Monocyte (primary cell): ENCODE measurements around a stretch of chr1.

DNA sequence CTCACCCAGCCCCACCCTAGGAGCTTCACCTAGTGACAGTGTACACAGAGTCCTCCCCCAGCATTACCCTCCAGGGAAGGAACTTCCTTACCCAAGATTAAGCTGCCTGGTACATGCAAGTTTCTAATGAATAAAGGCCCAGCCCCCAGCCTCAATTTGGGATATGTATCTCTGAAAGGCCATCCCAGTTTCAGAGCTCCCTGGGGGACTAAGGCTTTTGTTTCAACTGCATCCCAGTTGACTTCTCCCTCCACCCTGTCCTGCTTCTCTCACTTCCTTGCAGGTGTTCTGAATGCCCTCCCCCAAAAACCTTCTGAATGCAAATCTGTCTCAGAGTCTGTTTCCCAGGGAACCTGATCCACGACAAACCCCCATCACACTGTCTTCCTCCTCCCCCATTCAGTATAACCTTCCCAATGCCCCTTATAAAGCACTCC lies 97.5 kb upstream of the KCNA3 start:
- PRO-cap, 2 experiments, result no peak in any of the 2 experiments

DNA sequence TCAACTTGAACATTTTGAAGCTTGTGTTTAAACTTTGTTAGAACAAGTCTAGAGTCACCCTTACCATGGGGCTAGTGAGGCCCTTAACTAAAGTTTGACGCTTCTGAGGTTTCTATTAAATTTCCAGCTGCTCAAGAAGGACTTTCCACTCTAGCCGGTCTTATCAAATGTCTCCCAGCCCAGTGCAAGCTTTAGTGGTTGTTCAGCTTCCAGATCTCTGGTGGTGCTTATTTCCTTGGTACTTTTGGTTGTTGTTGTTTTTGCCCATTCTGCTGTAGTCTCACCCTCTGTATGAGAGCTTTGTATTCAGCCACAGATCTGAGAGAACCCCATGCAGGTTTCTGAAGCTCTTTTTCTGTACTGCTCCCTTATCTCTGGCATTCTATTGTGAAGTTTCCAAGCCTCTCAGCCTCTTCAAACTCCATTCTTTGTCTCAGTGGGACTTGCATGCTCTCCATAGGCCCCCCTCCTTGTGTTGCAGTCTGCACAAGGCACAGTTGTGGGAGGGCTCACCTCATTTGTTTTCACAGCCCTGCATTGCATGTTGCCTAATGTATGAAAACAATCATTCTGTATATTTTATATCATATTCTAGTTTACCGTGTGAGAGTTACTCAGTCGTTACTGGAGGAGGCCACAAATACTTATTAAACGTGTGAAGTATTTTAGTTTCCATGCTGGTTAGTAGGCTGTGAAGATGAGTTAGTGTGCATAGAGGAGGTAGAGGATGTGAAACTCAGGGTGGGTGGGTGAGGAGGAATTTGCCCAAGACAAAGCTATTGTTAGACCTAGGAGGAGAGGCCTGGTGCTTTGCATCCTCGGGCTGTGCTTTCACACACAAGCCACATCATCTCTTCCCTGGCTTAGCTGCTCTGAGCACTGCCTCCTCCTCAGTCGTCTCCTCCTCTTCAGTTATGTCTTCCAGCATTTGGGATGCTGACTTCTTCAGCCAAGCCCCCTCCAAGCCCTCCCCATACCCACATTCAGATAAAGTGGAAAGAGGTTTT lies 8.0 kb upstream of the CHI3L2 start:
- PRO-cap, 2 experiments, result no peak in any of the 2 experiments

GRCh38 chr1:111435443-111435855 lies 7.9 kb upstream of the OVGP1 start:
- PRO-cap, 2 experiments, result no peak in any of the 2 experiments

DNA sequence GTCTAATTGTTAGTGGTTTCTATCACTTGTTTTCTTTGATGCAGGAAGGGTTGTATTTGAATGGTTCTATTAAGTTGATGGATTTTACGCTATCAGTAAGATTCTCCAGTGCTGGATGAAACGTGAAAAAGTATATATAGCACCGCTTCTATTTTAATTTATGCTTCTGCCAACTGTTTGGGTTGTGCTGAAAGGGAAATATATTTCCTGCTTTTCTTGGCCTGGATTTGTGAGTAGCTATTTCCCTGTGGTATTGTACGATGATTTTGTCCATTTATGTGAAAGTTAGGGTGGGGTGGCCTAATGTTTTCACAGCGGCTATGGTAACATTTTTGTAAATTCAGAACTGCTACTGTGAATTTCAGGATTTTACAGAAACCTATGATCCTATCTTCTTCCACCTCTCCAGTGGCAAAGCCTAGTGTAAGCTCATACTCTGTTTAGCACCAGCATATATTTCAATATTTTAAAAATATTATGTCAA lies 352 bp downstream of the C1orf162 start:
- PRO-cap, 2 experiments, result no peak in any of the 2 experiments

DNA sequence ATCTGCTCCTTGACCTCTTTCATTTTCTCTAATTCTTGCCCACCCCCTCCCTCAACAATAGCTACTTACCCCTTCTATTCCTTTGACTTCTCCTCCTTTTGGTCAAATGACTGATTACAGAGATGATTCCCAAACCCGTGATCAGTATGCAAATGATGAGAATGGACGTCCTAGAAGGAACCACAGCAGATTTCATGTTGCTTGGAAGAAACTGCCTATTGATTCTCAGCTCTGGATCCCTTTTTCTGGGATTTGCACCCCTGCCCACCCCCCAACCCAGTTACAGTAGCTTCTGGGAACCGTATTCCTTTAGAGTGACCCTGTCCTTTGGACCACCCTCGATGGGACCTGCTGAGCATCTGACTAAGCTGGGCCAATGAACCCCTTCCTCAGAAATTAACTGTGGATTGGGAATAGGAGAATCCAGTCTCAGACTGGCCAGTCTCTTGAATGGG lies 11.9 kb downstream of the C1orf162 start:
- PRO-cap, 2 experiments, result no peak in any of the 2 experiments

DNA sequence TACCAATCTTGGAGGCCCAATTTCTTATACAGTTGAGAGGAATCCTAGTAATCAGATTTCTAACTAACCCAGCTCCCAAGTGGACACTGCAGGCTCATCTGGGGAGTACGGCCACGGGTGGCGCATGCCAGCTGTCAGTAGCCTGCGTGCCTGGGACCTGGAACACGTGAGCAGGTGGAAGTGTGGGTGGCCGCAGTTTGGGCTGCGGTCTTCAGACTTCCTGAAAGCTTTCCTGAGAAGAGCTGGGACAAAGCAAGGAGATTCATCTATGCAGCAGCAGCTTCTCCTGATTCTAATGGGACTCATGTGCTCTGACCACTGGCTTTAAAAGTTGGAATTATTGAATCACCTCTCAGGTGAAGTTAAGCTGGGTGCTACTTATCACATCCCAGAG lies 12.3 kb downstream of the ADORA3 start:
- PRO-cap, 2 experiments, result no peak in any of the 2 experiments

DNA sequence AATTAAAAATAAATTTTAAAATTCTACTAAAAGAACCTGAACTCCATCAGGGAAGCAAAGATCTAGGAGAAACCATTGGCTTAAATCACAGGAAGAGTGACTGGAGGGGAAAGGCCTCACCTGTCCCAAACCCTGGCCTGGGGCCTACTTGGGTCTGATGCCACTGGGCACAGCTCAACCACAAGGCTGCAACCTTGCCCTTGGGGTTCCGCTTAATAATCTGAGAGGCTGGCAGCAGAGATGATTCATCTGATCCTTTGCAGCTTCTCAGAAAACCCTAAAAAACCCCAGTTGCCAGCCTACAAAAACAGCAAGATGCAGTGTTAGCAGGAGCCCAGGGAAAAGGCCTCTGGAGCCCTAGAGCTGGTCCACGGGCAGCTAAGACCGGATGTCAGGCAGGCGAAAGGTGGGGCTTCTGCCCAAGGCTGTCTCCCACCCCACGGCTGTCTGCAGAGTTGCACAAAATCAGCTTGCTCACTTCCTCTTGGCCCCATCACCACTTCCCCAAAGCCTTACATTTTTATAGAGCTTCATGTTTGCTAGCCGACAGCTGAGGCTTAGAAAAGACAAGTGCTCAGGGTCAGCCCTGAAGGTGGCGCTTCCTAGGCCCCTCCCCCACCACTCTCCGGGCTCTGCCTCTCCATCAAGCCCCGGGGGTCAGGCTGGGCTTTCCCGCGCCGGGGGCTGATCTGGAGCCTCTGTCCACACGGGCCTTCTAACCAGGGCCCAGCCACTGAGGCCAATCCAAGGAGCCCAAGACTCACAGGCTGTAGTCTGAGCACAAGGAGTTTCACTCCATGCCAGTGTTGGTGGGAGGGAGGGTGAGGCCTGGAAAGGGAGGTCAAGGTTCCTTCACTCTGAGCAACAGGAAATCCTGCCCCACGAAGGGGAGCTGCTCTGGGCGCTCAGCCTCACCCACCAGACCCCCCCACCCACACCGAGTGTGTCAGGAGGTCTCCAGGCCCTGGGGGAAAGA lies 4.1 kb upstream of the ADORA3 start:
- PRO-cap, 2 experiments, result peak in 2 of 2 experiments; most common plus-strand start position 667 of the sequence (in 2); most common minus-strand start position 344 of the sequence (in 1)

DNA sequence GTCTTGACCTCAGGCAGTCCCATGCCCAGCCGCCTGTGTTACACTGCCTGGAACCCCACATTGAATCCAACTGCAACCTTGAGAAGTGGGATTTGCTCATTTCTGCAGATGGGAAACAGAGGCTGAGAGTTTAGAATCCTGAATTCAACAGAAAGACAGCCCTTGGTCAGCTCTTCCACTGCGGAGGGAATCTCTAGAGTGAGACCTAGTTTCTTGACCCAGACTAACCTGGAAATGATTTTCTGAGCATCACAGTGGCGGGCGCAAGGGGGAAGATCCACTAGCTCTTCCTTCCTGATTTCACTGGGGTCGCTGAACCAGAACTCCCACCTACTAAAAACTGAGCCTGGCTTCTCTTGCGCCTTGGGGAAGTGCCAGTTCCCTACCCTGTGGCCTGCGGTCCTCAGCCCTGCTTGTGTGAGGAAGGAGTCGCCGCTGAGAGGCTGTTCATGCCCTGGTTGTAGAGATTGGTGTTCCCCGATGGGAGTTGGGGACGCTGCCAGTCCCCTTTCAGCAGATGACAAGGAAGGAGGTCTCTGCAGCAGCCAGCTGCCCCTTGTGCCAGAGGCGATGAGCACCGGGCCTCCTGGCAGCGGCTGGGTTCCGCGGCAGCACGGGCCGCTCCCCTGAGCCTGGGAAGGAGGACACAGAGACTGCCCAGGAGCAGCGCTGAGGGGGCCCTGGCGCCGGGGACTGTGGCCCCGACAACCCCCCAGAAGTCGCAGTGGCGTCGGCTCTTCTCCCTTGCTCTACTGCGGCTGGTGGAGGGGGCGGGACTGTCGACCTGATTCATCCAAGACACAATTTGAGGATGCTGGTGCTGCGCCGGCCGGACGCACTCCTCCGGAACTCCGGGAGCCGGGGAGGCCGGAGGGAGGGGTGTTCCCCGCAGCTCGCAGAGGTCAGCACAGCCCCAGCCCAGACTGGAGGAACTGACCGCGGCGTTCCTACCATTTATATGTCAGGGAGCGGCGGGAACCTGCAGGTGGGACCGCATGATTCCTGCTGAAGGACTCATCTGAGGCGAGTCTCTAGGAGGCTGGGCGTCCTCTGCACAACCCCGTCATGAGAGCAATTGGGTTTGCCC lies 11.9 kb upstream of the ADORA3 start:
- PRO-cap, 2 experiments, result peak in 2 of 2 experiments; most common plus-strand start position 808 of the sequence (in 2); most common minus-strand start position 723 of the sequence (in 1)

DNA sequence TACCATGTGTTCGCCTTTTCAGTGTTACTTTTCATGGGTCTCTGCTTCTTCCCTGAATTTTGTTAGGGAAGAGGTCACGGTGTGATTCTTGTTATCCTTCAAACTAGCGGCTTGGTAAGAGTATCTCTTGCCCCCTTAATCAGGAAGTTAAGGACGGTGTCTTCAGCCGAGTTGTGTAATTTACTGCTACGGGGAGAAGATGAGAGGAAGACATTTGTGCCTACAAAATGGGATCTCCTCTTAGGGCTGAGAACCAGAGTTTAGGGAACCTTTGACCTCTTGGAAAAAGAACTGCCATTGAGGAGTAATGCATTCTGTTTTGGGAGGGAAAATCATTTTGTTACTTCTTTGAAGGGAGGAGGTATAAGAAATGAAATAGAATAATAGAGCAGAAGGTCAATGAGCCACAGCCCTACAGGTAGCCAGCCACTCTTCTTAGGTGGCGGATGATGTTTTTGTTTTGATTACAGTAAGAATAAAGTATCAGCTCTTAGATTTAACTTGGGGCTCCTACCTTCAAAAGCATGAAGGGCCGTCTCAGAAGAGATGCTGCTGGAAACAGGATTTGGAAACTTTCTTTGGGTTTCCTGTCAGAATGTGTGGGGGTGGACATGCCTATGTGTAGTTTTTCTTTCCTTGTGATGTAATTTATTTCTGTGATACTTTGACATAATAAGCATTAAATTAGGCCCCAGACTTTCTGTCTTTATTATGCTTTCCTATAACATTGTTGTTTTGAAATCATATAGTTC lies 1.3 kb downstream of the RAP1A start:
- PRO-cap, 2 experiments, result no peak in any of the 2 experiments

GRCh38 chr1:111718755-111719524 lies 20.3 kb downstream of the INKA2 start:
- PRO-cap, 2 experiments, result no peak in any of the 2 experiments

- PRO-cap, 2 experiments, result no peak in any of the 2 experiments
Observed at GRCh38 chr1:111729448-111730072, 9.6 kb downstream of the INKA2 start.

- PRO-cap, 2 experiments, result no peak in any of the 2 experiments
Observed at GRCh38 chr1:111735877-111736356, 3.3 kb downstream of the INKA2 start.

- PRO-cap, 2 experiments, result no peak in any of the 2 experiments
Observed at GRCh38 chr1:111737582-111738167, 1.5 kb downstream of the INKA2 start.

- PRO-cap, 2 experiments, result no peak in any of the 2 experiments
Observed at GRCh38 chr1:112358625-112359233, 37.3 kb upstream of the CTTNBP2NL start.

GRCh38 chr1:112359650-112360949 lies 35.9 kb upstream of the CTTNBP2NL start:
- PRO-cap, 2 experiments, result no peak in any of the 2 experiments

DNA sequence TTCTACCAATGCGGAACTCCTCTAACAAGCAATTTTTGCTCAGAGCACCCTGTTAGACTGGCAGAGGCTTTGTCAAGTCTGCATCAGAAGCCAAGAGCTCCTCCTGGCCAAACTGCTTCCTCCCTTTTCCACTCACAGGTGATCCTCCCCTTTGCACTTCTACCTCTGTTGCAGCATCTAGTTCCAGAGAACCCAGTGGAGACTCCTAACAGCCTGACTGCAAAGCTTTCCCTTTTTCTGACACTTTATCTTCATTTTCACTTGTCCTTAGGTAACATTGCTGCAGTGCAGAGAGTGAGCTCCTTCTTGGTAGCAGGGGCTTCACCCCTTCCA lies 34.9 kb upstream of the CTTNBP2NL start:
- PRO-cap, 2 experiments, result no peak in any of the 2 experiments

DNA sequence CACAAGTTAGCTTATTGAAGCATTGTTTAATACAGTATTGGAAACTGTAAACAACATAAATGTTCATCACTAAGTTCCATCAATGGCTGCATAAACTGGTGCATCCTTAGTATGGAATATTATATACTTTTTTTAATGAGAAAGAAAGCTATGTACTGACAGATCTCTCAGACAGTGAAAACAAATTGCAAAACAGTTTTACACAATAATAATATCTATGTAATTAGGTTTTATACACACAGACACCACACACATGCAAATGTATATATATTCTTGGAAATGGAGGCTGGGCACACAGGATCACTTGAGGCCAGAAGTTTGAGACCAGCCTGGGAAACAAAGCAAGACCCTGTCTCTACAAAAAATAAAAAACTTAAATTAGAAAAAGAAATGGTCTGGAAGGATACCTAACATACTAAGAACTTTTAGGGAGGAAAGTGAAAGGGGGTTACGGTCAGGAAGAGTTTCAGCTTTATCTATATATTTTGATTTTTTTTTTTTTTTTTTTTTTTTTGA lies 35.6 kb downstream of the CTTNBP2NL start:
- PRO-cap, 2 experiments, result no peak in any of the 2 experiments

GRCh38 chr1:112512853-112513716 lies 4.3 kb downstream of the WNT2B start:
- PRO-cap, 2 experiments, result no peak in any of the 2 experiments

- PRO-cap, 2 experiments, result no peak in any of the 2 experiments
Observed at GRCh38 chr1:112667296-112667793, 7.1 kb upstream of the MOV10 start.

DNA sequence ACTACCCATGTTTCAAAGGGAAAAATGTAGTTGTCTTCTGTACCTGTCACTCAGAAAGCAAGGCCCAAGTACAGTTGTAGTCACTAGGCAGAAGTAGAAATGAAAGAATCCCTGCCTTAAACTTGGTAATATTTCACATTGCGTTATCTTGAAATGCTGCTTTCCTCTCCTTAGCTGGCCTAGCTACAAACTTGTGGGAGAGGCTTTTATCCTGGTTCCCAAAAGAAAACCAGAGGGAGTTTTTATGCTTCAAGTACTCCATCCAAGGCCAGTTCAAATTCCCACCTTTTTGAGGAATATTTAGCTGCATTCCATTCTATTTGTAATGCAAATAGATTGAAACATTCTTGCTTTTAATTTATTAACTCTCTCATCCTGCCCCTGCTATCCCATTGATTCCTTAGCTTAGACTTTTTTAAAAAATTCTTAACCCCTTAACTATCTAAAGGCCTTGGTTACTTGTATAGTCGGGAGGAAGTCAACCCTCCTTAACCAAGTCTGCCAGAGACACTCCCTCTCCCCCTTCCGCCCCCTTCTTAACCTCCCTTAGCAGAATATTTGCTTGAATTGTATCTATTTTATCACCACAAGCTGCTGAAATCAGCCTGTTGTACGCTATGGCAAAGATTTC lies 2.5 kb upstream of the MOV10 start:
- PRO-cap, 2 experiments, result no peak in any of the 2 experiments